ENCODE measurements around a stretch of chr2.

DNA sequence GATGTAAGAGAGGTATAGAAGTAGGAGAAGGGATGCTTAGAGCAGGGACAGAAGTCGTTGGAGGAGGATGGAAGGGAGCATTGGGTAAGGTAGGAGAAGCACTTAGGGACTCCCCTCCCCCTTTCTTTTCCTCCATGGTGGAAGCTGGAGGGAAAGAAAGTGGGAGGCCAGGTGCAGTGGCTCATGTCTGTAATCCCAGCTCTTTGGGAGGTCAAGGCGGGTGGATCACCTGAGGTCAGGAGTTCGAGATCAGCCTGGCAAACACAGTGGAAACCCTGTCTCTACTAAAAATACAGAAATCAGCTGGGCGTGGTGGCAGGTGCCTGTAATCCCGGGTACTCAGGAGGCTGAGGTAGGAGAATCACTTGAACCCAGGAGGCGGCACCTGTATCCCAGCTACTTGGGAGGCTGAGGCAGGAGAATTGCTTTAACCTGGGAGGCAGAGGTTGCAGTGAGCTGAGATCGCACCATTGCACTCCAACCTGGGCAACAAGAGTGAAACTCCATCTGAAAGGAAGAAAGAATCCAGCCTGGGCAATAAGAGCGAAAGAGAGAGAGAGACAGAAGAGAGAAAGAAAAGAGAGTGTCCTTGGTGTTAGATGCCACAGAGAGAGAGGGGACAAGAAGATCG lies 7.3 kb downstream of the TCF7L1 start:
- RRBS = no CpG with 5 or more reads among the region's 9 CpGs

DNA sequence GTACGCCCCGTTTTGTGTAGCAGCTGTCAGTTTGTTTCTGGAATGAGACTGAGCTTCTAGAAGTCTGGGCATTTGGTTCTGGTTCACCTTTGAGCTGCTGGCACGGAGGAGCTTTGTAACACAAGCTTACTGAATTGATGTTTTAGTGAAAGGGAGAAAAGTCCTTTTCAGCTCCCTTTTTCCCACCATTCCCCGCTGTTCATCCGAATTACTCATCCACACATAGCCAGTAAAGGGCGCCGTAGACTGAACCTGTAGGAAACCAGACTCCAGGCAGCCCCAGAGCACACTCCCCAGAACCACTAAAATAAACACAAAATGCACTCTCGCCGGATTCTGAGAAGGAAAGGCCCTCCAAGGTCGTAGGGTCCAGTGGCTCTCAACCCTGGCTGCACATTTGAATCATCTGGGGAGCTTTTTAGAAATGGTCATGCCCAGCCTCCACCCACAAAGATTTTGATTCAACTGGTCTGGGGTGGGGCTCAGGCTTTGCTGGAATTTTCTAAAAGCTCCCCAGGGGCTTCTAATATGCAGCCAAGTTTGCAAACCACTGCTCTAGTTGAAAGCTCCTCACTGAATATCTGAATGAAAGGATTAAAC lies 29.6 kb downstream of the TCF7L1 start:
- RRBS = no CpG with 5 or more reads among the region's 10 CpGs

GRCh38 chr2:85258860-85260261 lies 68.4 kb downstream of the TGOLN2 start:
- RRBS = no CpG with 5 or more reads among the region's 22 CpGs

GRCh38 chr2:85323447-85324154 lies 4.2 kb downstream of the TGOLN2 start:
- RRBS = no CpG with 5 or more reads among the region's 10 CpGs

- RRBS = no CpG with 5 or more reads among the region's 5 CpGs
Measured at GRCh38 chr2:85371234-85371516, 16.6 kb downstream of the ELMOD3 start.

DNA sequence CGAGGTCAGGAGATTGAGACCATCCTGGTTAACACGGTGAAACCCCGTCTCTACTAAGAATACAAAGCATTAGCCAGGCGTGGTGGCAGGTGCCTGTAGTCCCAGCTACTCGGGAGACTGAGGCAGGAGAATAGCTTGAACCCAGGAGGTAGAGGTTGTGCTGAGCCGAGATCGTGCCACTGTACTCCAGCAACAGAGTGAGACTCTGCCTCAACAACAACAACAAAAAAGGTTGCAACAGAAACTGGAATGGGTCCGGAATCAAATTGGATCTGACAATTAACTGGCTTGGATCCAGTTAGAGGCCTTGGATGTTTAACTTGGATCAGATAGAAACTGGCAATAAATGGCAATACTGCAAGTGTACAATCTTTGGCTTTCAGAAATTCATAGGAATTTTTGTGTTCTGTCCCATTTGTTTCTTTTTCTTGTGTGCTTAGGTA lies 56.6 kb upstream of the MAT2A start:
- RRBS = no CpG with 5 or more reads among the region's 8 CpGs

GRCh38 chr2:85499883-85500762 lies 38.8 kb upstream of the MAT2A start:
- RRBS = no CpG with 5 or more reads among the region's 12 CpGs

DNA sequence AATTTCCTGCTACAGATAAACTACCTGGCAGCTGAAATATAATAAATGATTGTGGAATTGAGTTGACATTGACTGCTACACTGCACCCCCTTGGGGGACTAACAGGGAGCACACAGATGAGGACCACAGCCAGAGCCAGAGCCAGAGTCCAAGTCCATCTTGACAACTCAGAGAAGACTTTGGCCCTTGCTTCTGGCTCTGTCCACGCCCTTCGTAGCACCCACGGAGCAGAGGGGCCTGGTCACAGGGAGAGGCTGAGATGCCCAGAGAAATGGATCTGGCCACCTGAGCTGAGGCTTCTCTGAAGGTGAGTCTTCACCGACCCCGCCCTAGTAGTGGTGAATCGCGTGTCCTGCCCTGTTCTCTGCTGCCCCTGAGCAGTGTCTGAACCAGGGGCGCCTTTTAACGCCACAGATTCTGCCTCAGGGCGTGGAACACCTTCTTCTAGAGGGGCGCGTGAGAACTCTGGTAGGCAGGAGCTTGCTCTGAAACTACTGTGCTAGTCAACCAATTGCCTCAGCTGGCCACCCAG lies 35.7 kb upstream of the MAT2A start:
- RRBS = no CpG with 5 or more reads among the region's 12 CpGs

- RRBS = no CpG with 5 or more reads among the region's 14 CpGs
Measured at GRCh38 chr2:85524201-85525220, 14.5 kb upstream of the MAT2A start.

GRCh38 chr2:85538134-85538234 lies 984 bp upstream of the MAT2A start:
- RRBS = no CpG with 5 or more reads among the region's 3 CpGs

DNA sequence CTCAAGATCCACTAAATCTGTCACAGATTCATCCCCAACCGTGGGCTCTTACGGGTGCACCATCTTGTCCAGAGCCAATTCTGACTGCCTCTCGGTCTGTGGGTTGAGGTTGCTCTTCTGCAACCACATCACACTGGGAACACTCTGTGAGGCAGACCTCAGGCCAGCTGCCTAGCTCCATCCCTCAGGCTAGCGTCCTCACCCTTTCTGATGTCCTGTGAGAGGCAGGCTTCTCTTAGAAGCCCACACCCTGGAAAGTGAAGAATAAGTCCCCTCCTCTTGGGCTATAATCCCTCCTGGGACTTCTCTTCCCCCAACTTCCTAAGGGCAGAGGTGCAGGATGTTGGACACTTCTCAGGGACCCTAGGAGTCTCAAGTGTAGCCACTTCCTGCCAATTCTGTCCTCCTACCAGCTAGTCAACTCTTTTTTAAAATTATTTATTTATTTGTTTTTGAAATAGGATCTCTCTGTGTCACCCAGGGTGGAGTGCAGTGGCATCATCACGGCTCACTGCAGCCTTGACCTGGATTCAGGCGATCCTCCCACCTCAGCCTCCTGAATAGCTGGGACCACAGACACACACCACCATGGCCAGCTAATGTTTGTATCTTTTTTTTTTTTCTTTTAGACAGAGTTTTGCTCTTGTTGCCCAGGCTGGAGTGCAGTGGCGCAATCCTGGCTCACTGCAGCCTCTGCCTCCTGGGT lies 11.7 kb downstream of the SFTPB start:
- RRBS = no CpG with 5 or more reads among the region's 7 CpGs

- RRBS = 72% methylated on average over 3 of the region's 19 CpGs
Measured at GRCh38 chr2:85660916-85661958, 6.8 kb downstream of the SFTPB start.

DNA sequence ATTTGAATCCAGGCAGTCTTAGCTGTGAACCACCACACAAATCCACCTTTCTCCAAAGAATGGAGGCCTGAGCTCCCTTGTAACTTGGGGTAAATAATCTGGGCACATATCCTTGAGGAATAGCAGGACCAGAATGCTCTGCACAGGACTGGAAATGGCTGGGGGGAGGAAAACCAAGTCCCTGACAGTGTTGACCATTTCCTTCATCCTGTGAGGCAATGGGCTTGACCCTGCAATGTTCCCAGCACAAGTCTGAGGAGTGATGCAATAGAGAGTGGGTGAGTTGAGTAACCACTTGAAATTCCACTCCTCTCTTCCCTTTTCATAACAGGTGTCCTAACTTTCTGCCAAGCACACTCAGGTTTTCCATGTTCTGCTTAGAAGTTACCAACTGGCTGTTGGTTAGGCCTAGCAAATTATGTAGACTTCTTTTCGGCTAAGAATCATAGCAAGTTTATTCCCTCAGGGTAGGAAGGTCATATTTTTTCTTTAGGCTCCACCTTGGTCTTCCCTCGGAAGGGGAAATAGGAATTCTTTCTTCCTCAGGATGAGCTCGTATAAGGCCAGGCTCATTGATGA lies 11.4 kb downstream of the GNLY start:
- RRBS = no CpG with 5 or more reads among the region's 3 CpGs

- RRBS = no CpG with 5 or more reads among the region's 11 CpGs
Measured at GRCh38 chr2:85707147-85707651, 13.0 kb downstream of the GNLY start.

DNA sequence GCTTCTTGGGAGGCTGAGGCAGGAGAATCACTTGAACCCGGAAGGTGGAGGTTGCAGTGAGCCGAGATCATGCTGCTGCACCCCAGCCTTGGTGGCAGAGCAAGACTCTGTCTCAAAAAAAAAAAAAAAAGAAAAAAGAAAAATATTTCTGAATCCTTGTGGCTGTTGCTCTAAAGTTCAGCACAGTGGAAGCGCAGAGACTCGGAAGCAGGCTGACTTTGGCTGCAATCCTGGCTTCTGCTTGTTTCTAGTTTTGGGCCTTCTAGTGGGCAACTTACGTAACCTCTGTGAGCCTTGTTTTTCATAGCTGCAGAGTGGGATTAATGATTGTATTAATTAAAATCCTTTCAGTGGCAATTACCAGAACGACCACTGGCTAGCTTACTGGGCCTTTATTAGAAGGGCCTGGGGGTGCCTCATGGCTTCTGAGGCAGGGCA lies 28.4 kb downstream of the GNLY start:
- RRBS = no CpG with 5 or more reads among the region's 6 CpGs

- RRBS = no CpG with 5 or more reads among the region's 10 CpGs
Measured at GRCh38 chr2:85741133-85741555, 12.6 kb upstream of the ATOH8 start.

DNA sequence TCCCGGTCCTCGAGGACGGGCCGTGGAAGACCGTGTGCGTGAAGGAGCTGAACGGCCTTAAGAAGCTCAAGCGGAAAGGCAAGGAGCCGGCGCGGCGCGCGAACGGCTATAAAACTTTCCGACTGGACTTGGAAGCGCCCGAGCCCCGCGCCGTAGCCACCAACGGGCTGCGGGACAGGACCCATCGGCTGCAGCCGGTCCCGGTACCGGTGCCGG lies 317 bp downstream of the ATOH8 start:
- RRBS = 2% methylated on average over 15 of the region's 28 CpGs

GRCh38 chr2:85756848-85757848 lies 3.4 kb downstream of the ATOH8 start:
- RRBS = no CpG with 5 or more reads among the region's 10 CpGs

GRCh38 chr2:85853540-85854744 lies 34.8 kb downstream of the ST3GAL5 start:
- RRBS = no CpG with 5 or more reads among the region's 12 CpGs

- RRBS = no CpG with 5 or more reads among the region's 15 CpGs
Measured at GRCh38 chr2:85889894-85890463, 1.2 kb upstream of the ST3GAL5 start.